AG04450 (cell line): ENCODE measurements around a stretch of chr13.

DNA sequence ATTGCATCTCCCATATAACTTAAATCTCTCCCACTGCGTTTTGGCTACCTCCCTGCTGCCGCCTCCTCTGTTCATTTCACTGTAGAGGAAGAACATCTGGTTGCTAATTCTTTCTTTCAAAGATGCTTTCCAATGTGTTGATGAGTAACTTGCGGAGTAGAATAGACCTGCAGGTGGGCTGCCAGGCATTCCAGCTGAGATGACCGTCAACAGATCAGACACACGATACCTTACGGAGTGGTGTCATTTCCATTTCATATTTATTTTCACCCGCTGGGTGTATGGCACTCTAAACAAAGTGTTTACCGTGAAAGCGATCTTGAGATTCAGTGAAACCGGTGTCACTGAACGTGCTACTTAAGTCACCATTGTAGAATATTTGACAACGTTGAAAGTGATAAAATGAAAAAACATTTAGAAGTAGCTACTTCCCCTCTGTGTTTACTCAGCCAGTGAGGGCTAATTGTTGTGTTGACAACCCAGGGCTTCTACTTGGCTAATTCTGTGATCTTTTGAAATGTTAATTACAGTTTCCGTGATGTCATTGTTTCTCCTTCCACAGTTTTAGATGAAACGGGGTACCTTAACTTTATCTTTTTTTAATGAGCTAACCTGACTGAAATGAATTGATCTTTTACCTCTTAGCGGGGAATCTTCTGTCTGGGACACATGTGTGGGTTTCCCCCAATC lies 228.5 kb upstream of the ARGLU1 start:
- CAGE, long polyA plus RNA: no peak
- RRBS: no CpG with 5 or more reads among the region's 15 CpGs

DNA sequence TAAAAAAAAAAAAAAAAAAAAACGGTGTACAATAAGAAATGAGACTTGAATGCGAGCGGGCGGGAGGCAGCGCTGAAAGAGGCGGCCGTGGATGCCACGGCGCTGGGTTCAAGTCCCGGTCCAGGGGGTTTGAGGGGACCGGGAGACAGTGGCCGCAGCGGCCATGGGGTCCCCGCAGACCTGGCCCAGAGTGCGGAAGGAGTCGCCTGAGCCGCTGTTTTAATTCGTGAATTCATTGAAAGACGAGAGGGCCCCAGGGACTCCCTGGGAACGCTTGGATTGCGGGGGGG lies 349.2 kb upstream of the ARGLU1 start:
- CAGE, long polyA plus RNA: no peak
- RRBS: no CpG with 5 or more reads among the region's 21 CpGs

DNA sequence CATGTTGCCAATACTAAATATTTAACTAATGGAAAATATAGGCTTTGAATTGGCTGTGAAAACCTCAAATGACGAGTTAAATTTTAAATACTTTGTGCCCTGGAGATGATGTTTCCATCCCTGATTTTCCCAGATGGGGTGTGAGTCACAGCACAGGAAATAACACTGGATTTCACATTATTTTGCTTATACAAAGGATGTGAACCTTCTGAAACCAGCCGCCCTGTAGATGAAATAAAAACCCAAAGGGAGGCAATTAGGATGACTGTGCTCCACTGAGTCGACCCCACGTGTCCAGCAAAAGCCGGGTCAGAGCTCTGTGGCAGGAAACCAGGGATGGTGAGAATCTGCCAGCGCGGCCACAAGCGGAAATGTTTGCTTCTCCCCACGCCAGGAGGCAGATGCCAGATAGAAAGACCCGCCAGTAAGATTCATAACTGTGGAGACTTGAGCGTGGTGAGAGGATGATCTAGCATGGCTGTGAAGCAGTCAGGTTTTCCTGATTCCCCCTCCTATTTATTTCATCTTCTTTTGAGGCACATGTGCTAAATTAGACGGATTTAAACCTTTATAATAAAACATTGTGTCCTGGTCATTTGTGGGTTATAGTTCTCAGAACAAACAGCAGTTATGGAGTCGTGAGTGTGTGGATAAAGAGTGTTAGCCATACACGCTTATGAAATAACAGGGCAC lies 416.3 kb downstream of the NALF1 start:
- CAGE, long polyA plus RNA: no peak
- RRBS: no CpG with 5 or more reads among the region's 14 CpGs

DNA sequence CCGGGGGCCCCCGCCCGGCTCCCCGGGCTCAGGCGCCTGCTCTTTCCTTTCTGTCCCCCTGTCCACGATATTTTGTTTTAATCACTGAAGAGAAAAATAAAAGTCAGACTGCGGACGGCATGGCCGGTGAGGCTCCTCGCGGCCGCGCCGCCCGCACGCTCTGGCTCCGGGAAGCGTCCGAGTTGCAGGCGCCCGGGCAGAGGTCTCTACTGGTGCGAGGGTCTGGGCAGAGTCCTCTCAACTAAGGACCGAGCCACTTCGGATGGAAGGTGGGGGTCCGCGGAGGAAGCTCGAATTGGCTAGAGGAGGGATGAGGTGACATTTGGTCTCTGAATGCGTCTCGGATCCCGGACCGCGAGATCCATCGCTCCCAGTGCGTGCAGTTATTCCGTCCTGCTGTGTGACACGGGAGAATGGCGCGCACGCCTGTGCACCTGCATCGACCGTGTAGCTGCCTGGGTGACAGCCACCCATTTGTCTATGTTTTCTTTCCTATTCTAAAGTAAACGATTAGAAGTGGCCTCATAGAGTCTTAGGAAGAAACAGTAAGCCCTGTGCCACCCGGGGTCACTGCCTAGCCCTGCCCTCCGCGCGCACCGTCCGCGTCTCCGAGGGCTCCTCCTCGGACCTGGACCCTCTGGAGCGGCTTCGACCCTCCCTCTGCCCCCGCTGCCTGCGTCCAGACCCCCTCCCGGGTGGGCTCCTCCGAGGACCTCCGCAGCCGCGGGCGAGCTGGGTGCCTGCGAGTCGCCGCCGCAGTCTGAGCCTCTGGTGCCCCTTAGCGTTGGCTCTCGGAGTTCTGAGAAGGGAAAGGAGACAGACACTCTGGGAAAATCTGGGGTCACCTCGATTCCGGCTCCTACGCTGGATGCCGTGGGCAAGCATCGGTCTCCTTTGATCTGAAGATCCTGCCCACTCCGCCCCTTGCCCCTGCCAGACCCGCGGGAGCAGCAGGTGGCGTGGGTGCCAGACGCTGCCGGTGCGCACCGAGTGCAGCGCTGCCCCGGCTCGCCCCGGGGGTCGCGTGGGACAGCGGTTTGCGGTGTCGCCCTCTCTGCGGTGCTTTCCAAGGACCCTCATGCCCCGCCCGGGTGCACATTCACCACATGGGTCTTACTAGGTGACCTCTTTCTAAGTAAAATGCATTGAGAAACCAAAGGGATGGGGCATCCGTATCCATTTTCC lies 722 bp upstream of the NALF1 start:
- CAGE, long polyA plus RNA: no peak
- RRBS: 2% methylated on average over 21 of the region's 93 CpGs

GRCh38 chr13:107926649-107927032 lies 59.3 kb upstream of the NALF1 start:
- CAGE, long polyA plus RNA: no peak
- RRBS: no CpG with 5 or more reads among the region's 3 CpGs

GRCh38 chr13:108779317-108779963 lies 150.0 kb downstream of the MYO16 start:
- CAGE, long polyA plus RNA: no peak
- RRBS: no CpG with 5 or more reads among the region's 8 CpGs

DNA sequence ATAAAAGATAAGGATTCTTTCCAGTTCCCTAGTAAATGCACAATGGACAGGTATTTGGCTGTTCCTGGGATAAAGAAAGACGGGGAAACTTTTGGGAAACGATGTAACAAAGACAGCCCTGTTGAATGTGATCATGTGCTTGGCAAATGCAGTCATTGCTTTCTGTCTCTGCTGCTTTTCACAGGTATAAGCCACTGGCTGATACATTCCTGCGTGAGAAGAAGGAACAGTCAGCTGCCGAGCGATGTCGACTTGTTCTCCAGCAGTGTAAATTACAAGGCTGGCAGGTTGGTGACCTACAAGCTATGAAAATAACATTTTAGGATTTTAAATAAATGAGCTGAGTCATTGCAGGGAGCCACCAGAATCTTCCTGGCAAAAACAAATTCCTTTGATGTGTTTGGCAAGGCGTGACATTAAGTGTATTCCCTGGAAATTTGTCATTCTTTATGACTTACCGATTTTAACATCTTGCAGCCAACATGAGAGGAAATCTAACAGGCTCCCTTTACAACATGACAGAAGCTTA lies 471.3 kb downstream of the MYO16 start:
- CAGE, long polyA plus RNA: no peak
- RRBS: no CpG with 5 or more reads among the region's 8 CpGs

DNA sequence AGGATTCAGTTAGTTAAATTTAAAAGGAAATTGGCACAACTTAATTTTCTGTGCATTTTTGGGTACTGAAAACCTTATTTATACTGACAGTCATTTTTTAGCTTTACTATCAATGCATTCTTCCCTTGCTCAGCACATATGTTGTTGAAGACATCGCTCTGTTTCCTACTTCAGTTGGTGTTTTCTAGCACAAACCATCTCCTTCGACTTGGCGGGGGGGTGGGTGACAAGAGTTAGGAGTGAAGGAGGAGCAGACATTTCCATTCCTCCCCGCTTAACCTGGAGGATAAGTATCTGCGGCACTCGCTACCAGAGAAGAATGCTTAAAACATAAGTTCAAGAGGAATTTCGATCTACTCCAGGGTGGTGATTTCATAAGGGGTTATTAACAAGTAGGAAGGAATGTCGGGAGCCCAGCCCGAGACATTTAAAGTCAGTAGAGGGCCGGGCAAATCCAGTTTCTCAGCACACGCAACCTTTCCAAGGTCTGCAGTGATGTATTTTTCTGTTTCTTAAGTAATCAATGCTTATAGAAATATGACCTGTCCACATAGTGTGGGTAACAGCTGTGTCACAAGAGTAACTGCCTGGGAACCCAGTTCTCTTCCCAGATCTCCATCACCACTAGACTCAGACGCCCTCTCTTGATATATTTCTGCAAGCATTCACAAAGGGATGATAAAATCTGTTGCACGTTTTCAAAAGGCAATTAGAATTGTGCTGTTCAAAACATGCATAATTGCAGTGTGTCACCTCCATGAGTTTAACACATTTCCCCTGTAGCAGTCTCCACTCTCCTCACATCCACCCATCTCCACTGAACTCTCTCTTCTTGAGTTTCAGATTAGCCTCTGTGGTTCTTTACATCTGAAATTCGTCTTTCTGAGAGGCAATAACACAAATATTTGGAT lies 525.9 kb downstream of the MYO16 start:
- CAGE, long polyA plus RNA: no peak
- RRBS: no CpG with 5 or more reads among the region's 14 CpGs

- CAGE, long polyA plus RNA: no peak
- RRBS: no CpG with 5 or more reads among the region's 19 CpGs
Observed at GRCh38 chr13:109264840-109265711, 521.3 kb downstream of the IRS2 start.

GRCh38 chr13:109265712-109266267 lies 520.6 kb downstream of the IRS2 start:
- CAGE, long polyA plus RNA: no peak
- RRBS: no CpG with 5 or more reads among the region's 8 CpGs

DNA sequence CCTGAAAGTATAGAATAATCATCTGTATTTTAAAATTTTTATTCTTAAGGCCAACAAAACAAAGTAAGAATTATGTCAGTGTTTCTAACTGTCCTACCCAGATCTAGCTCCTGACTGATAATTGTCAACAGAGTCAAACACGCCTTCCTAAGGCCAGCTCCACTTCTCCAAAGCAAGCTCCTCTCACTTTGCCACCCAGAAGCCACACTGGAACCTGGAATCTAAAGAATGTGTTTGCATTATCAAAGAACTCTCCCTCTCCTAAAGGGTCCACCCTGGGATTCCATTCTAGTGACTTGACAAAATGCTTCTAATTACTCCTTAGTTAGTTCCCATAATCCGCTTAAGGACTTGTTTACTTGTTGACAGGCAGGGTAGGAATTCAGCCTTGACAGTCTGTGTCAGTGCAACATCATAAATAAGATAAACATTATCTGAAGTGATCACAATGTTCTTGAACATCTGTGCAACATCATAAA lies 512.3 kb downstream of the IRS2 start:
- CAGE, long polyA plus RNA: no peak
- RRBS: no CpG with 5 or more reads among the region's 2 CpGs

DNA sequence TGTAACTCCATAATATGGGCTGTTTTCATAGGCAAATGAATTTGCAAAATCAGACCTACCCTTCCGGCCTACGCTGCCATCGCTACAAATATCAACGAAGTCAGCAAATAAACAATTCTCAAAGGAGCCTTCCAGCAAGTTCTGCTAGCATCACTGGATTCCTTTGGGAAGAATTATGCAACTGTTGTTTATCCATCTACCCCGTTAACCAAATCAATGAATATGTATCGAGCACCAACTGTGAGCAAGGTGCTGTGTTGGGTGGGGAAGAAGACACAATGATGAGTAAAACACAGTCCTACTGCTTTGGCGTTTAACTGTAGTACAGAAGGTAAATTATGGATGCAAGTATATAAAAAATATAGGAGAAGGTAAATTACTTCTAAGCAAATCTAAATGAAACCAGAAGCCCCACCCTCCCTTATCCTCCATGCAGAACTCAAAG lies 396.3 kb downstream of the IRS2 start:
- CAGE, long polyA plus RNA: no peak
- RRBS: no CpG with 5 or more reads among the region's 7 CpGs

DNA sequence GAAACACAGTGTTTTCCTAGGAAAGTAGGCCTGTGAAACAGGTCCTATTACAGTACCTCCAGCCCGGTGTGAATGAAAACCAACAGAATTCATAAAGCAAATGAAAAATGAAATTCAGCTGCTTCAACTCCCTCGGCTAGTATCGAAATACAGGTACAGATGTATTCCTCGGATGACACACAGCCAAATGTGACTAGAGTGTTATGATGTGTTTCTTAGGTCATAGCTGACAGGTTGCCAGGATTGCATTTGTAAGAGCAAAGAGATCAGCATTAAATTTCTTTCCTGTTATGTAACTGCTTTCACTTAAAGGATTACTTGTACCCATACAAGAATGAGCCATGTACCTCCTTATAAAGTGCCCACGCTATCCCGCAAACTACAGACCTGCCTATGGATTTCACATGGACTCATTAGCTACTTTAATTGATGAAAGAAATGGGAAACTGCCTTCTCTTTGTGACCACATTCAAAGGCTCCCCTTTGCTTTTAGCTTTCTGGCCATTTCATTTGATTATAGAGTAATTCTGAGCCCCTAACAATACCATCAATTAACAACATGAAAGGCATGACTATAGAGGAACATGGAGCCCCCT lies 152.2 kb upstream of the IRS2 start:
- CAGE, long polyA plus RNA: no peak
- RRBS: no CpG with 5 or more reads among the region's 6 CpGs

DNA sequence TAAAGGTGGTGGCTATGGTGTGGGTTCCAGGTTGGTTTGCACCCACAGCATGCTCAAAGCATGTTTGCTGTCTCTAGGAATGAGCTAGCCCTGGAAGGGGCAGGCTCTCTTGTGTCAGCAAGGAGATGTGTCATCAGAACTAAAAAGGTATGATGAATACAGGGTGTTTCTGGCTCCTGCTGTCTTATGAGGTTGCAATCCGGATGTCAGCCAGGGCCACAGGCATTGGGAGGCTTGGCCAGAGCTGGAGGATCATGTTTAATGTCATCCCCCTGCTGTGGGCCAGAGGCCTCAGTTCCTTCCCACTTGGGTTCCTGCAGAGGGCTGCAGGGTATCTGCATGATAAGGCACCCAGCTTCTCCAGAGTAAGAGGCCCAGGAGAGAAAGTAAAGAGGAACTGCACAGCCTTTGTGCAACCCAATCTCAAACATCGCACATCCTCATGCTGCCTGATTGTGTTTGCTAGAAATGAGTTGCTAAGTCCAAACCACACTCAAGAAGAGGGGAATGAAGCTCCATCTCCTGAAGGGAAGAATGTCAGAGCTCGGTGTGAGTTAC lies 193.6 kb downstream of the COL4A1 start:
- CAGE, long polyA plus RNA: no peak
- RRBS: no CpG with 5 or more reads among the region's 3 CpGs

GRCh38 chr13:110126196-110127095 lies 180.5 kb downstream of the COL4A1 start:
- CAGE, long polyA plus RNA: no peak
- RRBS: no CpG with 5 or more reads among the region's 18 CpGs

- CAGE, long polyA plus RNA: no peak
- RRBS: no CpG with 5 or more reads among the region's 15 CpGs
Observed at GRCh38 chr13:110155001-110155619, 151.8 kb downstream of the COL4A1 start.

GRCh38 chr13:110186072-110186784 lies 120.7 kb downstream of the COL4A1 start:
- CAGE, long polyA plus RNA: no peak
- RRBS: no CpG with 5 or more reads among the region's 12 CpGs

GRCh38 chr13:110218309-110219432 lies 88.3 kb downstream of the COL4A1 start:
- CAGE, long polyA plus RNA: no peak
- RRBS: no CpG with 5 or more reads among the region's 27 CpGs

DNA sequence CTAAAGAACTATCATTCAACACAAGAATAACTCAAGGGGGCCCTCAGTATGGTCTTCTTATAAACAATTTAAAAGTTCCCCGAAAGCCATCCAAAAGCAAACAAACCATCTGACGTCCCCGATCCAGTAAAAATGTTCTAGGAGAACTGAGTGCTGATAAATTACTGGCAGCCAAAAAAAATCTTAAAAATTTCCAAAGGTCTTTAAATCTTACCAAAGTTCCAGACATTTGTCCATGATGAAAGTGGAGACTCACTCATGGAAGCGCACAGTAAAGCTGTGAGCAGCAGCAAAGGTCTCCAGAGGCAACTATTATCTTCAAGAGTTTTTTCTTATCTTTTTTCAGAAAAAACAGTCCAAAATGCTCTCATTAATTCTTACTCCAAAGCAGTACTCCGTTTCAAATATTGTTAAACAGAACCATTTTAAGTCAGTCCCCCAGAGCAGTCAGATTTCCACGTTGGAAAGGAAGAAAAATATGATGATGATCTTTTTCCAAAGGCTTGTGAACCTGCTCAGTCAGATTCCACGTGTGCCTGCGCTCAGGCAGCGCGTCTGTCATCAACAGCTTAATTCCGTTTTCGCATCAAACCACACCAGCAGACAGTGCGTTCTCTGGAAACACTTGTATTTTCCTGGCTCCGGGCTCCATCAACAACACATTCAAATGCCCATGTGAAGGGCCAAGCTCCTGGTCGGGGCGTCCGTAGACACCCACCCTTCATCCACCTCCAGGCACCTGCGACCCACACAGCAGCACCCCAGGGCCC lies 85.4 kb downstream of the COL4A1 start:
- CAGE, long polyA plus RNA: no peak
- RRBS: no CpG with 5 or more reads among the region's 18 CpGs

DNA sequence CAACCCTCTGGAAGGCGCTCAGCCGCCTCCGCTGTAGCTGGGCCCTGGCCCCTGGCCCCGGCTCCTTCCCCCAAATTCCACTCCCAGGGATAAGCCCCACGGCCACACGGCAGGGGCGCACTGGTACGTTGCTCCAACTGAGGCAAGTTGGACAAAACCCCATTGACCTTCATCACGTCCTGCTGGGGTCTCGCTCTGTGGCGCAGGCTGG lies 58.7 kb downstream of the COL4A1 start:
- CAGE, long polyA plus RNA: no peak
- RRBS: no CpG with 5 or more reads among the region's 11 CpGs